Renal cortical epithelial cell (primary cell): ENCODE results near the gene HDAC3.

DNA sequence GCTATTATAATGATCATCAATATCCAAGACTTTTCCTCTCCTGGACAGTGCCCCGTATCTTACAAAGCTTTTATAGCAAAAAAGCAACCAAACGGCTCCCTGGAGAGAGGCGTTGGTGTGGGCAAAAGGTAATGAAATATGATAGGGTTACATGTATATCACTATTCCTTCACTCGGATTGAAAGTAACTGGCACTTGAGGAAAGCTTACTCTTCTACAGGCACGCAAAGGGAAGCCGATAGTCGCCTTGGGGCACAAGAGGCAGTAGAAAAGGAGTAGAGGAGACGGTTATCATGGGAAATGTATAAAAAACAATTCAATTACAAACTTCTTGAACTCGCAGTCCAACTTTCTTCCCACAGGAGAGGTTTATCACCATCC is 1.1 kb downstream of the DIAPH1 start:
- RRBS, result no CpG with 5 or more reads among the region's 9 CpGs

DNA sequence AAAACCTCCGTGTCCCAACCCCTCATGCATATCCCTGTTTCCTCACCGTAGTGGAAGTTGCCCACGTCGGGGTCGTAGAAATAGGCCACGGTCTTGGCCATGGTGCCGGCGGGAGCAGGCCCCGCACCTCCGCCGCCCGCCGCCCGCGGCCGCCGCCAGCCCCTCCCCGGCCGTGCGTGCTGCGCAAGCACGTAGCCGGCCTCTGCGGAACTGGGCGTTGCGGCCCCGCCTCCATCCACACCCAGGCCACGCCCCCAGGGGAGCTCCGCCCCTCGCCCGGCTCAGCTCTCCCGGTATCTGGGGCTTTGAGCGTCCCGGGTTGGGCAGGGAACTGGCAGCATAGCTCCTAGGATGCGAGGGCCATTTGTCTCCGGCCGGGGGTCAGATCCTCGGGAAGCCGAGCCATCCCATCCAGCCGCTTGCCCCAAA is at the start of gene HDAC3:
Gene HDAC3 (minus strand): TSS at position 160 of the 429 bp plus-strand sequence.
- RRBS, result 1% methylated on average over 28 of the region's 40 CpGs

DNA sequence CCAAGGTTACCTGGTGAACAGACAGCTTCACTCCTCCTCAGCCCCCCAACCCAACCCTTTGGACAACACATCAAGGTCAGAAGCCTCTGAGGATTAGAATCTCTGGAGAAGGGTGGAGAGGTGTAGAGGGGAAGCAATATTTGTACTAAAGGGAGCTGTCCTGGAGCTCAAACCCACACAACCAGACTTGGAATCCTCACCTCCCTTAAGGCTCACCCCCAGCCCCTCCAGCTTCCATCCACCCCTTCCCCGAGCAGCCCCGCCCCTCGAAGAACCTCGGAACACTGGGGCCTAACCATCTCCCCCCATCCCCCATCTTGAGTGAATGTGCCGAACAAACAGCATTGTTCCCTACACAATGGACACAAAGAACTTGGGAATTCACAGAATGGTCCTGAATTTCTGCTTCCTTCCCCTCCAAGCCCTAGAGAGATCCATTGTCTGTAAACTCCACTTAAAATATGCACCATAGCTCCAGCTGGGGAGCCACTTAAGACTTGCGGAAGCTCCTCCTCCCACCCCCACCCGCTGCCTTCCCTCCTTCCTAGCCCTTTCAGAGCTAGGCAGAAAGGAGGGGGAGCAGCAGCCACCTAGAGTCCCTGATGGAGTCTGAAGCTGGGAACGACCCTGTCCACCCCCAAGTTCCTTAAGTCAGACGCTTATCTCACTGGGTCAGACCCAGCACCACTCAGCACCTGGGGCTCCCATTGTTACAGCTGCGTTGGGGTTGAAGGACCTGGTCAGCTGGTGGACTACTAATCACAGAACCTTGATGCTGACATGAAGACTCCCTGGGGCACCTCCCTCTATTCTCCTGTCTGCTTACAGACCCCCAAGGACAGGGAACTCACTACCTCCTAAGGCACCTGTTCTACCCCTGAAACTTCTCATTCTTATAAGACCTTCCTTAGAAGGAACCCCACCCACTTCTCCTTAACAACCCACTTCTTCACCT is 61.5 kb downstream of the PCDH1 start:
- RRBS, result no CpG with 5 or more reads among the region's 10 CpGs

GRCh38 chr5:141851642-141852560 is 26.3 kb downstream of the PCDH1 start:
- RRBS, result no CpG with 5 or more reads among the region's 8 CpGs

GRCh38 chr5:141875296-141875777 is 2.9 kb downstream of the PCDH1 start:
- RRBS, result no CpG with 5 or more reads among the region's 7 CpGs

DNA sequence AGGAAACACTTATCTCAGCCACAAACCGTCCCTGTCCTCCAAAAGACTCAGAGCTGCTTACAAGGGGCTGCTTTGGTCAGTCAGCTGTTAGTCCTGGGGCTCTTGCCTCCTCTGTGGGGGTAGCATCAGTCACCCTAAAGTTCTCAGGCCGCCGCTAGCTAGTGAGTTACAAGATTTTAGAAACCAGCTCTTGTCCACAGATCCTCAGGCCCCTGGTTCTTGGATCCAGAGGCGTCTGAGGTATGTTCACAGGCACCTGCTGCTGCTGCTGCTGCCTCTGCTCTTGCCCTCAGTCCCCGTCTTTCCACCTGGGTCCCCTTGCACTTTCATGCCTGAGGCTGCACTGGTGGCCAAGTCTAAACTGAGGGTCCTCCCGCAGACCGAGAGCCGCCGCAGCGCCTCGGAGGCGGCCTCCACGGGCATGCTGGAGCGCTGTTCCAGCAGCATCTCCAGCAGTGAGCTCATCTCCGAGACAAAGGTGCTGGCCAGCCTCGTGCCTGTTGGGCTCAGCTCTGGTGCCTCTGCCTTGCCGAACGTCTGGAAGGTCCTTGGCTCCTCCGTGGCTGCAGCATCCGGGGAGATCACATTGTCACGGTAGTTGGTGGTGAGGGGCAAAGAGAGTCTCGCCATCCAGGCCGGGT is 12.7 kb downstream of the PCDH12 start:
- RRBS, result 10% methylated on average over 4 of the region's 23 CpGs

GRCh38 chr5:142063666-142064489 is 44.7 kb upstream of the NDFIP1 start:
- RRBS, result no CpG with 5 or more reads among the region's 14 CpGs

DNA sequence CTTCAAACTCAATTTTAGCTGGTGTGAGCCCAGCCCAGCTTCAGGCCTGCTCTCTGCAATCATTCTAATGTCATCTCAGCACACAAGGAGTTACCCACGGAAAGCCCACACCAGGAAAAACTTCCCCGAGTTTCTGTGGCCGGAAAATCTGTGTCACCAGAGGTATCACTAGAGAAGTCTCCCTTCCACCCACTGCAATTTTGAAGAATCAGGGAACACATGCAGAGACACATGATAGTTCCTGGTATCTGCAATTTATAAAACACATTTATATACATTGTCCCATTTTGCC is 13.5 kb upstream of the NDFIP1 start:
- RRBS, result no CpG with 5 or more reads among the region's 3 CpGs

DNA sequence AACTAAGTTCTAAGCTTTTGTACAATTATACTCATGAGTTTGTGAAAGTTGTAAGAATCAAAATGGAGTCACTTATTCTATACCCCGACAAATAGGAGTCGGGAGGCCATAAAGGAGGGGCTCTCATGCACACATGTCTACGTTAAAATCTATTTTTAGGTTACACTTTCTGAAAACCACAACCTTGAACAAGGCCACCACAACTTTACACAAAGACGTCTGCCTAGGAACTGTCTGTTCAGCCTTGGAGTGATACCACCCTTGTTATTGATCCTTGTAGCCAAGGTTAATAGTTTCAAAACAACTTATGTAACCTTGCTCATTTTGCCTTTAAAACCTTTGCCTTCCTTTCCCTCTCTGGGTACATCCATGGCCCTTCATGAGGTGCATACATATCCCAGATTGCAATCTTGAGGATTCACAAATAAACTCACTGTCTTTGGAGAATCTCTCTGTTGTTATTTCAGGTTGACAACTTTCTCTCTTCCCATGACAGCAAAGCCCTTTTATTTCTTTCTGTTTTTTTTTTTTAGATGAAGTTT is 4.0 kb upstream of the NDFIP1 start:
- RRBS, result no CpG with 5 or more reads among the region's 4 CpGs

DNA sequence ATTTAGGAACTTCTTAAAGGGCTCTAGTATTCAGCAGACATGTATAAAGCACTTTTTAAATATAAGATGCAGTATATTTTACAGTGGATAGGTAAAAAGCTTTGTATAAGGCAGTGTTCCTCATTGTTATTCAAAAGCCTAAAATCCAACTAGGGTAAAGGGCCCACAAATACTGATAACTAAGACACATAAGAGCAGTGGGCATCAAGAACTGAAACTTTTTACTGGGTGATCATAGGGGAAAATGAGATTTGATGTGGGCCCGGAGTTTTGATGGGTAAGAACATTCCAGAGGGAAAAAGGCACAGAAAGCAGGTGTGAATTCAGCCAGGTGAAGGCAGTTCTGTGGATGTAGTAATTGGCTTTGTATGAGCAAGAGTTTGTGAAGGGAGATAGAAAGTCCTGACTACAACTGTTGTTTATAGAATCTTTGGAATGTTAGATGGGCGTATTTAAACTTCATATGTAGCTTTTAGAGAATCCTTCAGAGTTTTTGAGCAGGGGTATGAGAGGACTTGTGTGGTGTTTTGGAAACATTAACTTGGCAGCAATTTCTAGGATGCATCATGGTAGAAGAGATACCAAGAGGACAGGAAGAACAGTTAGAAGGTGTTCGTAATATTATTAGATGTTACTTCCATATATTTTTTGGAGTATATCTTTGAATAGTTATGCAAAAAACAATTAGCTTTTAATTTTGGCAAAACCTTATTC is 25.3 kb downstream of the NDFIP1 start:
- RRBS, result no CpG with 5 or more reads among the region's 3 CpGs

DNA sequence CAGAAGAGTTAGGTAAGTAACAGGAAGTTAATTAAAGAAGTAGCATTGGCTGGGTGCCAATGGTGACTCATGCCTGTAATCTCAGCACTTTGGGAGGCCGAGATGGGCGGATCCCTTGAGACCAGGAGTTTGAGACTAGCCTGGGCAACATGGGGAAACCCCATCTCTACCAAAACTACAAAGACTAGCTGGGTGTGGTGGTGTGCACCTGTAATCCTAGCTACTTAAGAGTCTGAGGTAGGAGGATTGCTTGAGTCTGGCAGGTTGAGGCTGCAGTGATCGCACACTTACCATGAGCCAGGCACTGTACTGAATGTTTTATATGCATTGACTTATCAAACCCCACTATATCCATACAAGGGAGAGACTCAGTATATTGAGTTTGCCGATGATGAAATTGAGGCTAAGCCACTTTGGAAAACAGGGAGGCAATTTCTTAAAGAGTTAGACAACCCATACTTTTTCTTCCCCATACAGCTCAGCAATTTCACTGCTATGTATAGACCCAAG is 101.0 kb downstream of the SPRY4 start:
- RRBS, result no CpG with 5 or more reads among the region's 4 CpGs

- RRBS, result no CpG with 5 or more reads among the region's 6 CpGs
Observed at GRCh38 chr5:142326907-142327444, 2.2 kb upstream of the SPRY4 start.

- RRBS, result no CpG with 5 or more reads among the region's 4 CpGs
Observed at GRCh38 chr5:142327445-142327979, 2.7 kb upstream of the SPRY4 start.

DNA sequence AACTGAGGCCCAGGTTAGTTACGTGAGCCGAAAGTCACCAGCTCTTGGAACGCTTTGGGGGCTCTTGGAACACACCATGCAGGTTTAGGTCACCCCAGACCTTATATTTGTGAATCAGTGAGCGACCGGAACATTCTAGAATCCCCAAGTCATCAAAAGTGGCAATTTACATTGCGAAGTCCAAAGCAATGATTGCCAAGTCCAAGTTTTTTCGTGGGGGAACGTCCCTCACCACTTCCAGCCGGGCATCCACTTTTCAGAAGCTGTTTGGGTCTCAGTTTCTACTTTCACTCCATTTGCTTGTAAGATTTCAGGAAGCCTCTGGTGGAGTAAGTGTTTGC is 32.7 kb upstream of the SPRY4 start:
- RRBS, result no CpG with 5 or more reads among the region's 9 CpGs

GRCh38 chr5:142454071-142454348 is 129.2 kb upstream of the SPRY4 start:
- RRBS, result no CpG with 5 or more reads among the region's 3 CpGs

- RRBS, result no CpG with 5 or more reads among the region's 4 CpGs
Observed at GRCh38 chr5:142521615-142521930, 164.3 kb downstream of the FGF1 start.

DNA sequence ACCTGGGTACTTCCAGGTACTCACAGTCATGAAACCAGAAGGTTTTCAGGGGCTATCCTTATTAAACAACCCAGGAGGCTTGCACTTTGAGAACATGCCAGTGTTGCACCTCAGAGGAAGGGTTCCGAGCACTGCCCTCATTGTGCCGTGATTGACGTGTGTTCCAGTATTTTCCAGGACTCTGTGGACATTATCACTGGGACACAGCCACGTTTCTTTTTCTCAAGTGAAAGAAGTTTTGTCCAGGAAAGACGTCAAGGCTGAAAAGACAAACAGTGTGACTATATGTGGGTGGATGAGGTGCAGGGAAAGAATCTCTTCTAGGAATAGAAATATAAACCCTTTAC is 117.3 kb downstream of the FGF1 start:
- RRBS, result no CpG with 5 or more reads among the region's 5 CpGs

- RRBS, result no CpG with 5 or more reads among the region's 2 CpGs
Observed at GRCh38 chr5:142590755-142591105, 95.2 kb downstream of the FGF1 start.

GRCh38 chr5:142698988-142699312 is 13.1 kb upstream of the FGF1 start:
- RRBS, result no CpG with 5 or more reads among the region's 4 CpGs

- RRBS, result no CpG with 5 or more reads among the region's 1 CpG
Observed at GRCh38 chr5:142826638-142826927, 56.4 kb downstream of the ARHGAP26 start.